Pulmonary artery (tissue), 1 donor: ENCODE results near the genes TEX9, TCF12 and CGNL1.

GRCh38 chr15:55356792-55357752, 38.0 kb downstream of the PIGB start:
- PRO-cap = no peak

DNA sequence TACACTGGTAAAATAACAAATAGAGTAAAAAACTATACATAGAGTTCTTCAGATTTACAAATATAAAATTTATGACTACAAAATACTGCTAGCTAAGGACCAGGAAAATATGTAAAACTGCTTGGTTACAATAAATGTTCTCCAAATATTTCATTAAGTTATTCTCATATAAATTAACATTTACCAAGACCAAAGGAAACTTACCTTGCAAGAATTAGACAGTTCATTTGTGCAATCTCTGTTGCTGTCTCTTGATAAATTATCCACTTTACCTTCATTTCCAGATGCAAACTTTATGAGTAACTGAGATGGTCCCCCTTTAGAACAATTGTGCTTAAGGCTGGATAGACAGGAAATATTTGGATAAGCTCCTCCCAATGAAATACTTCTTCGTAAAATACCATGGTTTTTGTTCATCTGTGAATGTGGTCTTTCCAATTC, 78.3 kb downstream of the NEDD4 start:
- PRO-cap = no peak

GRCh38 chr15:56176854-56177403, 66.8 kb downstream of the RFX7 start:
- PRO-cap = no peak

- PRO-cap = bidirectional peak, plus-strand start at chr15:56243387, minus-strand start at chr15:56243289
Measured at GRCh38 chr15:56242723-56243553, 741 bp downstream of the RFX7 start.

DNA sequence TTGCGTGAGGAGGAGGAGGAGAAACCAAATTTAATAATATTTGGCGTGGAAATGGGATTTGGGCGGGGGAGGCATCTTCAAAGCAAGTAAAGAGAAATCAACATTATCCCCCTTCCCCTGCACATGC, 289 bp upstream of the RFX7 start:
- PRO-cap = no peak

- PRO-cap = bidirectional peak, plus-strand start at chr15:56365447, minus-strand start at chr15:56365346
Measured at GRCh38 chr15:56364828-56366105, at the start of gene TEX9. TSS of gene TEX9 (plus strand) at chr15:56365426.

- PRO-cap = bidirectional peak, plus-strand start at chr15:56918711, minus-strand start at chr15:56918472
Measured at GRCh38 chr15:56918227-56918955, at the start of gene TCF12. TSS of gene TCF12 (plus strand) at chr15:56918644.

- PRO-cap = no peak
Measured at GRCh38 chr15:57198536-57199058, 177.7 kb upstream of the CGNL1 start.

GRCh38 chr15:57305845-57306711, 70.2 kb upstream of the CGNL1 start:
- PRO-cap = no peak

- PRO-cap = bidirectional peak, plus-strand start at chr15:57376530, minus-strand start at chr15:57376406
Measured at GRCh38 chr15:57376085-57376617, at the start of gene CGNL1. TSS of gene CGNL1 (plus strand) at chr15:57376505.

- PRO-cap = no peak
Measured at GRCh38 chr15:57476726-57477089, 100.4 kb downstream of the CGNL1 start.

GRCh38 chr15:57550279-57551105, 41.2 kb upstream of the MYZAP start:
- PRO-cap = no peak

GRCh38 chr15:57610030-57611130, 18.7 kb downstream of the MYZAP start:
- PRO-cap = no peak

- PRO-cap = no peak
Measured at GRCh38 chr15:58064530-58065388, 752 bp downstream of the ALDH1A2 start.

DNA sequence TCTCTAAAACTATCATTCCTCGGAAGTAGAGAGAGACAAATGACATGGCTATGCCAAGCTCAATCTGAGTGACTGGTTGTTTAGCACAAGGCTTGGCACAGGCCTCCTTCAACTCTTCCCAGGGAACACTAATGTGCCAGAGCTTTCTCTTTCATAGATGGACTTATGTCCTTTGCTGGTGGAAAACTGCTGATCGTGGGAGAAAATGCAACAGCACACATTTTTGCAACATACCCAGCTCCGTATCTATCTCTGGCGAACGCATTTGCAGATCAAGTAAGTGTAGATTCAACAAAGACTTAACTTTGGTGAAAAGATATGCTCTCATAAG, 36.5 kb downstream of the AQP9 start:
- PRO-cap = no peak

- PRO-cap = no peak
Measured at GRCh38 chr15:58306465-58307410, 125.1 kb upstream of the LIPC start.

- PRO-cap = no peak
Measured at GRCh38 chr15:58330914-58331205, 100.9 kb upstream of the LIPC start.

DNA sequence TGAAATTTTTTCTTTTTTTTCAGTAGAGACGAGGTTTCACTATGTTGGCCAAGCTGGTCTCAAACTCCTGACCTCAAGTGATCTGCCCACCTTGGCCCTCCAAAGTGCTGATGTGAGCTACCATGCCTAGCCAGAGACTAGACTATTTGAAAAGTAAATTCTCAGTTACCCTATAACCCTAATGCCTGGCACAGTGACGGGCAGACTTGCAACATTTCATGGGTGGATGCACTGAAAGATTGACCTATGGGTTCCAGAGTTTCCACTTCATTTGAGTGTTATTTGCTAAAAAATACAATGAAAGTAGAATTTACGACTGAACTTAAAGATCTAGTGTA, 45.7 kb upstream of the LIPC start:
- PRO-cap = no peak

- PRO-cap = no peak
Measured at GRCh38 chr15:58410267-58410866, 21.4 kb upstream of the LIPC start.

GRCh38 chr15:58420132-58420981, 11.4 kb upstream of the LIPC start:
- PRO-cap = no peak